NCI-H460 (cell line): Measurements from ENCODE around the genes TTYH1, LILRB1, TNNI3 and SYT5.

DNA sequence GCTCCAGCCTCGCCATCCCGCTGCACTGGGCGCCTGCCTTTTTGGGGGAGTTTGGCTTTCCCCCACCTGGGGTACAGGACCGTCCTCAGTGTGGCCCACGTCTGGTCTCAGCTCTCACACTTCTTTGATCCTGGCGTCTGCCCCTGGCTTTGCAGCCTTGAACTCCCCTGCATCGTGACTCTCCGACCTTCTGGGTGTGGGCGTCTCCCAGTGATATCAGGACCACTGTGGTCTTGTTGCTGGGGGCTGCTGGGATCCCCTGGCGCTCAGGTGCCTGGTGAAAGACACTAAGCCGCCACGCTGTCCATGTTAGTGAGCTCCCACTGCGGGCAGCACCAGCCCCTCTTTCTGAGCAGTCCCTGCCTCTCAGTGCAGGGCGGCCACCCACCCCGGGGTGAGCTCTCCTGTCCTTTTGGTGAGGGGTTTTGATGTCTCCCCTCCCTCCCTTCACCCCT, 1.2 kb downstream of the CNOT3 start:
RAMPAGE:
- cytosol, long total RNA = no peak
- long total RNA = no peak
- nucleus, long total RNA = no peak

GRCh38 chr19:54142595-54143365, 5.2 kb downstream of the CNOT3 start:
RAMPAGE:
- cytosol, long total RNA = no peak
- long total RNA = no peak
- nucleus, long total RNA = no peak

DNA sequence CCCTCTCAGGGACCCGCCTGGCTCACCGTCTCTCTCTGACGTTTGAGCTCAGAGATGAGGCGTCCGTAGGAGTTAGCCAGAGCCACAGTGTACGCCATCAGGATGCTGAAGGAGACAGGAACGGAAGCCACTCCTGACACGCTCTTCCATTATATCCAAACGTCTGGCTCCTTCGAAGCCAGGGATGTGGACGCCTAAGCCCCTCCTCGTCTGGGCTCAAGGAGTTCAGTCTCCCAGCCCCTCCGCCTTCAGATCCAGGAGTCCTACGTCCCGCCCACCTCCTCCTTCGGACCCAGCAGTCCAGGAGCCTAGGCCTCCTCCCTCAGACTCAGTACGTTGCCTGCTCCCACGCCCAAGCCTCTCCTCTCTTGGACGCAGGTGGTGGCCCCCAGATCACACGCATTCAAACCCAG, 926 bp upstream of the LENG1 start:
RAMPAGE:
- cytosol, long total RNA = no peak
- long total RNA = no peak
- nucleus, long total RNA = no peak

GRCh38 chr19:54190045-54190612, 749 bp upstream of the MBOAT7 start:
RAMPAGE:
- cytosol, long total RNA = no peak
- long total RNA = no peak
- nucleus, long total RNA = no peak

DNA sequence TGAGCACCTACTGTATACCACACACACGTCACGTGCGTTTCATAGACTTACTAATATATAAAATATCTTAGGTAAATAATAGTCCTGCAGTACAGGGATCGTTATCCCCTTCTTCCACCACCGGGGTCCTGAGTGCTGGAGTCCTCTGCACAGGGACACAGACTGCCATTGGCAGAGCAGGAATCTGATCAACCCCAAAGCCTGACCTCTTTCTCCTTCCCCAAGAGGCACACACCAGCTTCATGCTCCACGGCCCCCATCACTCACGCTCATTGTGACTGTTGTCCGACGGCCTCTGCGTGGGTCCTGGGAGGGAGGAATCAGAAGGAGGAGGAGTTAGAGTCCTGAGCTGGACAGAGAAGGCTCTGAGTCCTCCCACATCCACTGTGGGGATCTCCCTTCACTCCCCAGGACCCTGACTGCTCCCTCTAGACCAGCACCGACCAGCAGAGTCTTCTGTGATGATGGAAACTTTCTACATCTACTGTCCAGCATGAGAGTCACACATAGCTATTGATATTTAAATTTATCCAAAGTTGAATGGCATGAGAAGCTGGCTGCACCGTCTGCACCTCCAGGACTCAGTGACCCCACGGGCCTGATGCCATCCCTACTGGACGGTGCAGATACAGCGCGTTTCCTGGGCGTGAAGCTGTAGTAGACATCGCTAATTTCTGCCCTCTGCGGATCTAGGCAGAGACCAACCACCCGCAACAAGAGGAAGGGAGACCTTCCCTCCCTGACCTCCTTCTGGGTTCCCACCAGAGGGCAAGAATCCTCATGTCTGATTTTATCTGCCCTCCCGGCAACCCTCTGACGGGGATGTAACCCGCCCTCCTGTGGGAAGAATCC, 7.8 kb downstream of the LAIR1 start:
RAMPAGE:
- cytosol, long total RNA = no peak
- long total RNA = no peak
- nucleus, long total RNA = no peak

RAMPAGE:
- cytosol, long total RNA = no peak
- long total RNA = no peak
- nucleus, long total RNA = no peak
Measured at GRCh38 chr19:54415152-54415746, at the start of gene TTYH1. Gene TTYH1 (plus strand): TSS chr19:54415464.

DNA sequence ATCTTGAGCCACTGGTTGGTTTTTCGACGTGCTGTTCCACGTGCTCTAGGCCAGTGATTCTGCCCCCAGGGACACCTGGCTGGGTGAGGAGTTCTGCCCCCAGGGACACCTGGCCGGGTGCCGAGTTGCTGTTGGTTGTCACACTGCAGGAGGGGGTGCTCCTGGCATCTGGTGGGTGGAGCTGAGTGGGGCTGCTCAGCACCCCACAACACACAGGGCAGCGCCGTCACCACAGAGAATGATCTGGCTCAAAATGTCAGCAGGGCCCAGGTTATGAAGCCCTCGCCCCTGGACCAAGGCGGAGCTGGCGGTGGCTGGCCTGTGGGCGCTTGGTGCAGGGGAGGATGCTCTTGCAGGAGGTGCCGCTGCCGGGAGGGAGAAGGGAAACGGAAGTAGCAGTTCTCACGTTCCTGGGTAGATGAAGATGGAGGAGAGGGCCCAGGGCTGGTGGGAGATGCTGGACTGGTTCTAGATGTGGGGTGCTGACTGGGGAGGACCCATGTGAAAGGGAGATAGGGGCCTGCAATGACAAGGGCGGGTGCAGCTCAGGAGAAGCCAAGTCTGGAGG, 14.2 kb upstream of the LENG8 start:
RAMPAGE:
- cytosol, long total RNA = no peak
- long total RNA = no peak
- nucleus, long total RNA = no peak

RAMPAGE:
- cytosol, long total RNA = no peak
- long total RNA = no peak
- nucleus, long total RNA = no peak
Measured at GRCh38 chr19:54467819-54468381, 4.3 kb upstream of the LENG9 start.

GRCh38 chr19:54630104-54631068, at the start of gene LILRB1:
Gene LILRB1 (plus strand): TSS chr19:54630484.
RAMPAGE:
- cytosol, long total RNA = no peak
- long total RNA = no peak
- nucleus, long total RNA = no peak

GRCh38 chr19:54892006-54892380, 14.0 kb upstream of the NCR1 start:
RAMPAGE:
- cytosol, long total RNA = no peak
- long total RNA = no peak
- nucleus, long total RNA = no peak

RAMPAGE:
- cytosol, long total RNA = no peak
- long total RNA = no peak
- nucleus, long total RNA = no peak
Measured at GRCh38 chr19:55044713-55045345, 6.8 kb upstream of the GP6 start.

DNA sequence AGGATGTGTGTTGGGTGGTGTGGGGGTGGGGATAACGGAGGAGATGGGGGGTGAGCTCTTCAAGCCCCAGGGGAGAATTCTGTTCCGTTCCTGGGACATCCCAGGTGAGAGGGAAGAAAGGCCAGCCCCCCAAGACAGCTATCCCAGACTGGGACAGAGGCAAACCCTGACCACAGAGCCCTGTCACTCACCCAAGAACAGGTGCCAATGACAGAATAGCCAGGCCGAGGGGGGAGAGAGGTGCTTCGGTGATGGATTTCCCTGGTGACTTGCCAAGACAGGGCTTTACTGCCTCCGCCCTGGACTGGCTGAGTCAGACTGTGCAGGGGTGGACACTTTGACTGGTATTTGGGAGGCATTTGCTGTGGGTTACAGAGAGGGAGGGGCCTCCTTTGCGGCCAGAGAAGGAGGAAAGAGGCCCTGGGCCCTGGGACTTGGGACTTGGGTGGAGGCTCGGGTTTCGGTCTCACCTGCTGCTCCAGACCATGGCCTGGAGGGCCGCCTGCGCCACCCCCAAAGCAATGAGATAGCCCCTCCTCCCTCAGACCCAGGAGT, 4.6 kb upstream of the EPS8L1 start:
RAMPAGE:
- cytosol, long total RNA = no peak
- long total RNA = no peak
- nucleus, long total RNA = no peak

DNA sequence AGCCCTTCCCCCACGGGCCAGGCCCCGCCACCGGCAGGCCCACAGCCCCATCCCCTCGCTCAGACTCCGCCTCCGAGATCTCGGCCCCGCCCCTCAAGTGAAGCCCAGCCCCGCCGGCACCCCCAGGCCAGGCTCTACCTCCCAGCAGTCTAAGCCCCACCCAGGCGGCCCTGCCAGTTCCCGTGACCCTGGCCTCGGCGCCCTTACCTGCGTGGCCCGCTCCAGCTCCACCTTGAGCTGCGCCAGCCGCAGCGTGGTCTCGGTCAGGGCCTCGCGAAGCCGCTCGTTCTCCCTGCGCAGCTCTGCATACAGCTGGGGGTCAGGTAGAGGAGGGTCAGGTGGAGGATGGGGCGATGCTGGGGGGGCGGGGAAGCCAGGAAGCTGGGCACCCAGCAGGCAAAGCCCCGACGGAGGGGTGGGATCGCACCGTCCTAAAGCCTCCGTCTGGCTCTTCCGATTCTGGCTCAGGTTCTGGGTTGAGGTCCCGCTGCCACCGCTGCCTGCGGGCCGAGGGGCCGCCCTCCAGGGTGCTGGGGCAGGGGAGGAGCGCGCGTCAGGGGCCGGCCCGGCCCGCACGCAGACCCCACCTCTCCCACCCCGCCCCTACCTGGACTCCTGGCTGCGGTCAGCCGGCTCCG, 16.5 kb downstream of the EPS8L1 start:
RAMPAGE:
- cytosol, long total RNA = no peak
- long total RNA = no peak
- nucleus, long total RNA = no peak

DNA sequence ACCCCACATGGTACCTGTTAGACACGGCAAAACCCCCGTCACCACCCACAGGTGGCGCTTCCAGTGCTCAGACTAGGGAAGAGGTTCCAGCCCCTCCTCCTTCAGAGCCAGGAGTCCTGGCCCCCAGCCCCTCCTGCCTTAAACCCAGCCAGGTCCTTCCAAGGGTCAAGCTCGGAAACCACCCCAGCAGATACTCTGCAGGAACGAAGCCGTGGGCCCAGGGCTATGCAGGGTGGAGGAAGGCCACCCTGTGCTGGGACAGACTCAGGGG, 4.4 kb downstream of the PPP1R12C start:
RAMPAGE:
- cytosol, long total RNA = no peak
- long total RNA = no peak
- nucleus, long total RNA = no peak

GRCh38 chr19:55157332-55158143, at the start of gene TNNI3:
Gene TNNI3 (minus strand): TSS chr19:55157732.
RAMPAGE:
- cytosol, long total RNA = no peak
- long total RNA = no peak
- nucleus, long total RNA = no peak

DNA sequence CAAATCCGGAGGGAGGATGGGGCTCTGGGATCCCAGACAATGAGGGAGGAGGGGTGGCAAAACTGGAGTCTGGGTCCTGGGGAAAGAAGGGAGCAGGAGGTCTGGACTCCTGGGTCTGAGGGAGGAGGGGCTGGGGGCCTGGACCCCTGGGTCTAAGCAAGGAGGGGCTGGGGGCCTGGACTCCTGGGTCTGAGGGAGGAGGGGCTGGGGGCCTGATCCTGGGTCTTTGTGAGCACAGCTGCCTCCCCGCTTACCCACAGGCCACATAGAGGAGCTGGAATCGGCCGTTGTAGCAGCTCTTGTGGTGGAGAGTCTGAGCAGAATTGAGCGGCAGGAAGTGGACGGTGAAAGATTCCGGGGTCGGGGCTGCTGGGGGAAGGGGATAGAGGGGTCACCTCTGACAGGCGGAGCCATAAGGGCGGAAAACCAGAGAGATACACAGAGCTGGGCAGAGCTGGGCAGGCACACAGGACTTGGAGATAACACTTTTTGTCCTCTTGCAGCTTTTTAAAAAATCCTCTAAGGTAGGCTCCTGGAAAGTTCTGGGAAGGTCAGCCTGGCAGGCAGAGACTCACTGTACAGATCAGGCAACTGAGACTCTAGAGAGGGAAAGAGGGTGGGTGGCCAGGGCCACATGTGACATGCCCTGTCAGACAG, 2.2 kb upstream of the TNNI3 start:
RAMPAGE:
- cytosol, long total RNA = no peak
- long total RNA = no peak
- nucleus, long total RNA = no peak

DNA sequence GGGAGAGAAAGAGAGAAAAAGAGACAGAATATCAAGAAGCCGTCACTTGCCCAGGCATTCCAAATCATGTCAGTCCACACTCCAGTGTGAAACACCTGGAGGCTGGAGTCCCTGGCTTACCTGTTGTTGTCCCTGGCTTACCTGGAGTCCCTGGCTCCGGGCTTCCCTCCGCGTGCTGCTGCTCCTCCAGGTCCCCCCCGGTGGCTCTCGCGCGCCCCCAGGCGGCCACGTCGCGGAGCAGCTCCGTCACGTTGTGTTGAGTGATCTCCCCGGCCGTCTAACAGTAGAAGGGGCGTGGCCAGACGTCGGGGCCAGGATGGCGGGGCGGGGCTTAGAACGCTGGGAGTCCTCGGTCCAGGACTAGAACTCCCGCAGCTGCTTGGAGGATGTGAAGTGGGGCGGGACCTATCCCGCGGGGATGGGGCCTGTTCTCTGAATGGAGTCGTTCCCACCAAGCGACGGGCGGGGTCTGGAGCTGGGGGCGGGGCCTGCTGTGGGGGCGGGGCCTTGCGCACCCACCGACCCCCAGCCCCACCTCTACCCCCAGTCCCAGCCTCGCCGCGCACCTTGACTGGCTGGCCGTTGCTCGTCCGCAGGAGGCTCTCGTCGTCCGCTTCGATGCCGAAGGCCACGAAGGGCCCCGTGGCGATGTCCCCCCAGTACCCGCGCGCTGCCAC, 3.1 kb upstream of the TNNI3 start:
RAMPAGE:
- cytosol, long total RNA = start-site peak on the minus strand centred at position 191 of the sequence, 42 bp wide, 146 and 40 reads in 2 replicates
- long total RNA = no peak
- nucleus, long total RNA = start-site peak on the minus strand centred at position 187 of the sequence, 34 bp wide, 51 and 24 reads in 2 replicates

GRCh38 chr19:55179708-55180678, at the start of gene SYT5:
Gene SYT5 (minus strand): TSS chr19:55180289.
RAMPAGE:
- cytosol, long total RNA = no peak
- long total RNA = no peak
- nucleus, long total RNA = no peak

GRCh38 chr19:55222997-55223662, 5.4 kb downstream of the TMEM86B start:
RAMPAGE:
- cytosol, long total RNA = no peak
- long total RNA = no peak
- nucleus, long total RNA = no peak

RAMPAGE:
- cytosol, long total RNA = no peak
- long total RNA = no peak
- nucleus, long total RNA = no peak
Measured at GRCh38 chr19:55223918-55224525, 4.5 kb downstream of the TMEM86B start.